Iris pigment epithelial cell (primary cell): Measurements from ENCODE around the gene ABHD12B.

GRCh38 chr14:50083011-50083891 lies 33.1 kb downstream of the VCPKMT start:
- RRBS: no CpG with 5 or more reads among the region's 15 CpGs

DNA sequence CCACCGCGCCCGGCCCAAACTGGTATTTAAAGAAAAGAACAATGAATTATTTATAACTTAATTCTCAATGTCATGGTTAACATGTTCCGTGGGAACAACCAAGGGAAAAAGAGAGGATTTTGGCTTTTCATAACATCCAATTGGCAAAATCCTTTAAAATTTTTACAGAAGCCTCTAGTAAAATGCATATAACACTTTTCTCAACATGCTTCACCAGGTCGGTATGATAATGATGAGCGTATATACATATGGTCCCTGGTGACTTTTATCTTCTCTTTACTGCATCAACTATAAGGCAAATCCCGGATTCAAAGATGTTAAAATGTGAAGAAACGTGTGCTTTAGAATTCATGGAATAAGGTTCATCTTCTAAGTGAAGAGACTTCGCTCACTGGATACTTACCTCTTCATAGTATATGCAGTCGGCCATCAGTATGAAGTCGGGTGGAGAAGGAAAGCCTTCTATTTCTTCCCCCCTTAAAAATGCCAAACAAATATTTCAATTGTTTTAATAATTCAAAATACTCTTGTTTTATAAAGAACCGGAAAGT lies 861 bp downstream of the VCPKMT start:
- RRBS: no CpG with 5 or more reads among the region's 12 CpGs

GRCh38 chr14:50312437-50313016 lies 403 bp downstream of the DMAC2L start:
- RRBS: 2% methylated on average over 22 of the region's 49 CpGs

DNA sequence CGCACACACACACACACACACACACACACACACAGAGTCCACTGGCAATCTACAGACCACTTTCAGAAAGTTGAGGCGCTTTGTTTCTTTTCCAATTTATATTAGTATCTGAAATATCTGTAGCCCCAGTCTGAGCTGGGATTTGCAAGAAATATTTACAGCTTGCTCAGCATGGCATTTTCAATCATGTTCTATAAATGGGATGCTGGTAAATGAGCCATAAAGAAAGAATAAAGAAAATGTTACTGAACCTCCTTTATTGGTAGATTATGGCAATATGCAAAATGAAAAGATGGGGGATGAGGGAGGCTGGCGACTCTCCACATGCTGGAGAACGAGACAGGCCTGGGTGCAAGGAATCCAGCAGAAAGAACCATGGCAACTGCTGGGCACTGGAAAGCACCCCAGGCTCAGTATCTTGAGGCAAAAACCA lies 39.1 kb downstream of the NIN start:
- RRBS: no CpG with 5 or more reads among the region's 4 CpGs

GRCh38 chr14:50813320-50813800 lies 17.6 kb downstream of the NIN start:
- RRBS: no CpG with 5 or more reads among the region's 5 CpGs

GRCh38 chr14:50871861-50872308 lies at the start of gene ABHD12B:
ABHD12B (plus strand) TSS chr14:50872053.
- RRBS: 5% methylated on average over 37 of the region's 53 CpGs

DNA sequence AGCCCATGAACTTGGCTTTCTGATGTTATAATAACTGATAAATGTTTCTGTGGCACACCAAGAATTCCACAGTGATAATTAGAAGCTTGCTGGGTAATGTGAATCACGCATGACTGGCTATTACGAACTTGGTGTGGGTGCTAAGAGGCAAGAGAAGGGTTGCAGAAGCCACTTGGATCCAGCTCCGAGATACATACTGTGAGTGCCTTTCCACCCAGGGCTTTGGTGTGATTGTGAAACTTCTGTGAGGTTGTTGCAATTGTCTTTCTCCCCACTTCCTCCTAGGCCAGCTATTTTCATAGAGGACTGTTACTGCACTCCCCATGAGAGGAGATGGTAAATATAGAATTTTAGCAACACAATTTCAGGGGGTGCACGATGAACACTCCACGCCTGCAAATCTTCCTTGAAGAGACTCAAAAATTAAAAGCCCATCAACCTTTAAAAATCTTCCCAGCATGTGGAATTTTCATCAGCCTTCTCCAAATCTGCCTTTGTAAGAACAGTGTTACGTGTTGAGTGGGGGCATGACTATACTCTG lies 15.9 kb downstream of the PYGL start:
- RRBS: no CpG with 5 or more reads among the region's 6 CpGs

- RRBS: no CpG with 5 or more reads among the region's 35 CpGs
These were observed 884 bp downstream of the PYGL start for GRCh38 chr14:50943139-50944059.

- RRBS: 0% methylated on average over 3 of the region's 28 CpGs
These were observed 307 bp downstream of the PYGL start for GRCh38 chr14:50944060-50944292.

DNA sequence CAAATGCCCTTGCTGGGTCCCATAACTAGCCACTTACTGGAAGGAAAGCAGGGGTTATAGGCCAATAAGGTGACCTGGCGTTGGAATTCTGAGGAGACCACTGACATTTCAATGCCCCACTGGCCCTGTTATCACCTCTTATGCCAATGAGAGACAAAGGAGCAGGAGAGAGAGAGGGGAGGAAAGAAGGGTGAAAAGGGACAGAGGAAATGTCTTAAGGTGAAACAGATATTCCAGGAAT lies 78.6 kb upstream of the FRMD6 start:
- RRBS: no CpG with 5 or more reads among the region's 1 CpG

- RRBS: no CpG with 5 or more reads among the region's 5 CpGs
These were observed 2.0 kb downstream of the GNG2 start for GRCh38 chr14:51862225-51863023.

- RRBS: no CpG with 5 or more reads among the region's 4 CpGs
These were observed 4.4 kb downstream of the GNG2 start for GRCh38 chr14:51864710-51865387.

- RRBS: no CpG with 5 or more reads among the region's 2 CpGs
These were observed 11.5 kb downstream of the GNG2 start for GRCh38 chr14:51871948-51872221.

DNA sequence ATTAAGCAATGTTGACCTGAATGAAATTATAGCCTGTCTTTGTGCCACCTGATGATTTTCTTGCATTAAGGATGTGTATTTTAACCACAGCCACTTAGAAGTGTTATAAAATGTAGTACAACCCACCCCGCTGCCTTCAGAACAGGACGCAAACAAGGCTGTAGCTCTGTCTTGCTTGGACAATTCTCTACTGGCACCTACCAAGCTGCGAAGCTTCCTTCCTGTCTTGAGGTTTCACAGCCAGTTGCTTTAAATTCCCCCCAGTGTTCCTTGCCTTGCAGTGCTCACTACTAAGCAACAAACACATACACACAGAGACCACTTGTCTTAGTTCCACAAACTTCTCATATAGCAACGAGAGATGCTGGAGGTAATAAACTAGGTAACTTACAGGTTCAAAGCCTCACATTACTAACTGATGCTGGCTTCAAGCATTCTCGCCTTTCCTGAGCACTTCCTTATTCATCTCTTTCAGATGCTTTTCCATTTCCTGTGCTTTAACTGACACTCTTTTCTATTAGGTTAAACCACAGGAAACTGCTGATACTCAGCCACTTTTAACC lies 91.5 kb upstream of the PTGDR start:
- RRBS: no CpG with 5 or more reads among the region's 5 CpGs

DNA sequence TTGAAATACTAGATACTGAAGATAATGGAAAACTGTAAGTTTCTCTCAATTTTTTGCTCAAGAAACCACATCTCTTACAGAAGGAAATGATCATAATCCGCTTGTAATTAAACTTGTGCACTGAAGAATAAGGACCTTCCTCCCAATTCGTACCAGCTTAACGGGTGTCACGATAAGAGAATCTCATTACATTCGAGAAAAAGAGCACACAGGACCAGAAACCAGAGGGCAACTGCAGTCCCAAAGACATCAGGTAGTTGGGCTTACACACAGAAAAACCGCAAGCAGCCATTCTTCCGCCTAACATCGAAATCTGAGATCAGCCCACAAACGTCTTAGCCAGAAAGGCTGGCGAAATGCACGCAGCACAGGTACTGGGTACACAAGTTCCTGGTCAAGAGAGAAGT lies 750 bp downstream of the ERO1A start:
- RRBS: no CpG with 5 or more reads among the region's 11 CpGs

DNA sequence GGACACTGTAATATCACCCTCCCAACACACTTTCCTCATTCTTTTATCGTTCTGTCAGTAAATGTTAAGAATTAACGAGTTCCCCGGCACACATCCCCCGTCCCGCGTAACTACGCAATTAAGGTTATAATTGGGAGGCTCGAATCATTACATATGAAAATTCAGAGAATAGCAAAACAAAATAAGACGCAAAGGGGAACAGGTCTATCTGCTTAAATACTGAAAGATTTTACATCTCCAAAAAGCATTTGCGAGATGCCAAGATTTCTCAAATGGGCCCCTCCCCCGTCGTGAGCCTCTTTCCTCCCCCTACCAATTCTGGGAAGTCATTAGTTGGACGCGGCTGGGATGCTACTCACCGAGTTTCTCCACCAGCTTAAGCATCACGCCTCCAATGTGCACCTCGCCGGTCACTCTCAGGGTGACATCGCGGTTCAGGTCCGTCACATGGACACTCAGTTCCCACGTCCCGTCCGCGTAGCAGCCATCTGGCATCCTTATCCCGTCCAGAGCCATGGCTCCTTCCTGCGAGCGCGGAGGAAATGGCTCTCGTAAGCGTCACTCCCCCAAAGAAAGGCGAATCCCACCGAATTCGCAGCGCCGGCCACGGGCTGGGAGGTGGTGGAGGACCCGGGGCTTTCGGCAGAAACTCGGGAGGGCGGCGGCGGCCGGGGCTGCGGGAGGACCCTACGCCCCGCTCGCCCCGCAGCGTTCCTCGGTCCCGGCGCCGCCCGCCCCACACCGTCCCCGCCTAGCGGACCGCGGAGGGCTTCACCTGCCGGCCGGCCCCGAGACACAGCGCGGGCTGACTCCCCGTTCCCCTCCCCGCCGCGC lies 580 bp downstream of the FERMT2 start:
- RRBS: 2% methylated on average over 28 of the region's 69 CpGs

DNA sequence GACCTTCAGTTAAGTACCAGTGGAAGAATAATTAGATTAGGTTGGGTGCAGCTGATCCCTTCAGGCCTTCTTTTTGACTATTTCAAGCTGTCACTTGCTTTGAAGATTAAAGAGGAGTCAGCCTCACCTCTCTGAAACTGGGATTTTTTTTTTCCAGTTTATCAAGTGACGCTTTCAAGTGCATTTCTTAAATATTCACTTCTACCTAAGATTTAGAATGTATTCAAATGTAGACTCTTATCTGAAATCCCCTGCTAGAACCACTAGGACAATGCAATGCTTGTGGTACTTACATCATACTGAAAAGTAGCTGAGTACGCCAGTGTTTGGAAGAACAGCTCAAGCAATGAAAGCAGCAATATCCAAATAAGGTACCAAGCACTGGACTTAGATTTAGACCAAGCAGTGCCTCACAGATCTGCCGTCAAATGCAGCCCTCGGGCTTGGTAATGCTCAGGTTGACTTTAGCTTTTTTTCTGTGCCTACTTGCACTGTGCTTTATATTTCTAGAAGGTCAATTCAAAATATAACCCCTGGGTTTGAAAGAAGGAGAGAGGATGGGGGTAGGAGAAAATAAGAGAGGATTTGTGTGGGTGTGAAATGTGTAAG lies 3.7 kb upstream of the FERMT2 start:
- RRBS: no CpG with 5 or more reads among the region's 4 CpGs

GRCh38 chr14:53072426-53072843 lies 80.7 kb downstream of the DDHD1 start:
- RRBS: no CpG with 5 or more reads among the region's 2 CpGs

- RRBS: no CpG with 5 or more reads among the region's 7 CpGs
These were observed 21.2 kb downstream of the DDHD1 start for GRCh38 chr14:53131781-53132401.